ENCODE measurements around a stretch of chr9.

DNA sequence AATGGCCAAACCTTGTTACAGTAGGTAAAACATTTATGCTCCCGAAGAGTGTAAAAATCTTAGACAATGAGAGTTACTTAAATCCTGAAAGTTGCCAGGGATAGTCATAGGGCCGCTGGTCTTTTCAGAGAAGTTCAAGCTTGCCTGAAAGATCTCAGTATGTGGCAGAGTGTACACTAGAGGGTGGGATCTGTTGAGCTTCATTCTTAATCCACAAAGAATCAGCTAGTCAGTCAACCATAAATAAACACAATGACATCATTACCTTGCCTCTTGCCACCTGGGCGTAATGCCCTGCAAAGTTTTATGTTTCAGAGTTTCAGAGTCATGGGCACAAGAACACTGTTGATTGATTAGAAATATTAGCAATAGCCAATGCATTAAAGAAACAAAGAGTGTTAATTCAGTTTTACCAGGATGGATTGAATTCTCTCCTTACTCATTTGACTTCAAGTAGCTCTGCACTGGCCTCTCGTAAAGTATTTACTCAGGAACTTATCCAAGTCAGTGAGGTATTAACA lies 14.4 kb upstream of the ANXA1 start:
- PRO-cap, 10 experiments: peak in 1 of 10 experiments; most common plus-strand start position 314 of the sequence (in 1); most common minus-strand start position 175 of the sequence (in 1)

GRCh38 chr9:73154646-73155914 lies 3.4 kb downstream of the ANXA1 start:
- PRO-cap, 10 experiments: no peak in any of the 10 experiments

GRCh38 chr9:73164979-73165785 lies 13.5 kb downstream of the ANXA1 start:
- PRO-cap, 10 experiments: no peak in any of the 10 experiments

GRCh38 chr9:74999262-75000060 lies 28.6 kb downstream of the CARNMT1 start:
- PRO-cap, 10 experiments: no peak in any of the 10 experiments

- PRO-cap, 10 experiments: no peak in any of the 10 experiments
Observed at GRCh38 chr9:75085673-75086142, 2.2 kb downstream of the NMRK1 start.

DNA sequence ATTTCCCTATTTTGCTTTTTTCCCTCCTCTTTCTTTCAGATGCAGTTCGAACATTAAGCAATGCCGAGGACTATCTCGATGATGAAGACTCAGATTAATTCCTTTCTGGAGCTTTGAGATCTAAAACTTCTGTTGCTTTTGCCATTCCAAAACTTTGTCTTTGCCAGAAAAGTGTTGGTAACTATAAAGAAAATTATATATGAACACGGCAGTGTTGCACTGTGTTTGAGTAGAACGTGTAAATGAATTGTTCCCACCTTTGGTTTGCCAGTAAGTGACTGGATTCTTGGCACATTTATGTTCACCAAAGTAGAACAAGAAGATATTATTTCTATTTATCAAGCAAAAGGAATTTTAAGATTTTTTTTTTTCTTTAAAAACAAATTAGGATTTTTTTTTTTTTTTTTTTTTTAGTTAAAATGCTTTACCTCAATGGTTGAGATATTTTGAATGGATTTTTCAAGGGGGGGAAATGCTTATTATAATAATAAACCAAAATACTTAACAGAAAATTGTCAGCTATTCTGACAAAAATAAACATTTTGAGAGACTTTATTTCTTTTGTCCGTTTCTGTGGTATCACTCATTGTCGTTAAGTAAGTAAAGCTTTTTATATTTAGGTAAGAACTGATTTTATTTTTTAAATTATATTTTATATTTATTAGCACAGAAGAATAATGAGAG lies 58.5 kb downstream of the OSTF1 start:
- PRO-cap, 10 experiments: no peak in any of the 10 experiments

DNA sequence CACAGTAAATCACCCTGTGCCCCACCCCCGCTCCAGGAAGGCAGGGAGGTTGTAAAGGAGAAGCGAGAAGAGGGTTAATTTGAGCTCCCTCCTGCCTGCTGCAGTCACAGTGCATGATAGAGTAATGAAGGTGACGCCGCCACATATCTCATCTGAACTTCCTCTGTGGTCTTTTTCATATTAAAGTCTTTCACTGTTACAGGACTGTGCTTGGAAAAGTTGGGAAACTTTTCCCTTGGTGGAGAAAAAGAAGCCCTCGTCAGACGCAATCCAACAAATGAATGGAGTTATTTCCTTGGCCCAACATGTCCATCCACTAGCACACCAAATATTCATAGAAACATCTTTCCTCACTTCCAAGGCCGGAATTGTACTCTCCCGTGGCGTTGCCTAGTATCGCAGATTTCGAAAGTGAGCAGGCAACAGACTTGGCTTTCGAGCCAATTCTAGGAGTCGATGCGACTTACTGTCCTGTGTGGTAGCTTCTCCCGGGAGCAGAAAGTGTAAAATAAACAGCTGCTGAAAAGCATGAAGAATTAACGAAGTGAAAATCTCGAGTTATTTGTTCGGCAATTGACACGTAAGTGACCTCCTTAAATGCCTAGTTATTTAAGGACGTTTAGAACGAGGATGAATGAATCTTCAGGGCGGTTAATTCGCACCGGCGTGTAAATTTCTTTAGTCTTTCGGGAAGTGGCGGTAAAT lies 622 bp upstream of the PCSK5 start:
- PRO-cap, 10 experiments: peak in 2 of 10 experiments; most common plus-strand start position 119 of the sequence (in 2)

GRCh38 chr9:76442004-76442377 lies 17.0 kb upstream of the GCNT1 start:
- PRO-cap, 10 experiments: no peak in any of the 10 experiments

- PRO-cap, 10 experiments: peak in 1 of 10 experiments; most common plus-strand start chr9:76542609 (in 1)
Observed at GRCh38 chr9:76542317-76542861, 83.4 kb downstream of the GCNT1 start.

DNA sequence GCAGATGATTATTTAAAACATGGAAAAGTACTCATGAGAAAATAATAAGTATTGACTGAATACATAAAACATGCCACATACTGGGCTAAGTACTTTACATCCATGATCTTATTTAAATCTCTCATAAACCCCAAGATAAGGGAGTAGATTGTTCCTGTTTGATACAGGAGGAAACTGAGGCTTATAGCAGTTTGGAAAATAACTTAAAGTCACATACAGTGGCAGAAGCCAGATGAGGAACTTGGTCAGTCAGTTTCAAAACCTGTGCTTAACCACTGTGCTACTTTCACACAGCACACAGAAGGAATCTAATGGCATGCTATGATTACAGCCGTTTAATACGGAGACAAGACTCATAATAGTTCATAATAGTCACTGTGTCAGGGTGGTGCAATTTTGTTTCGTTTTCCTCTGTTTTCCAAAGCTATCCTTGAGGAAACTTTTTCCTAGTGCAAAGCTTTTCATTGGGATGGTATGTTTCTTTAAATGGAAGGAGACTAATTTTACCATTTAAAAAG lies 112.2 kb downstream of the GCNT1 start:
- PRO-cap, 10 experiments: no peak in any of the 10 experiments

GRCh38 chr9:76586437-76587311 lies 127.7 kb downstream of the GCNT1 start:
- PRO-cap, 10 experiments: peak in 1 of 10 experiments; most common plus-strand start chr9:76587026 (in 1)

DNA sequence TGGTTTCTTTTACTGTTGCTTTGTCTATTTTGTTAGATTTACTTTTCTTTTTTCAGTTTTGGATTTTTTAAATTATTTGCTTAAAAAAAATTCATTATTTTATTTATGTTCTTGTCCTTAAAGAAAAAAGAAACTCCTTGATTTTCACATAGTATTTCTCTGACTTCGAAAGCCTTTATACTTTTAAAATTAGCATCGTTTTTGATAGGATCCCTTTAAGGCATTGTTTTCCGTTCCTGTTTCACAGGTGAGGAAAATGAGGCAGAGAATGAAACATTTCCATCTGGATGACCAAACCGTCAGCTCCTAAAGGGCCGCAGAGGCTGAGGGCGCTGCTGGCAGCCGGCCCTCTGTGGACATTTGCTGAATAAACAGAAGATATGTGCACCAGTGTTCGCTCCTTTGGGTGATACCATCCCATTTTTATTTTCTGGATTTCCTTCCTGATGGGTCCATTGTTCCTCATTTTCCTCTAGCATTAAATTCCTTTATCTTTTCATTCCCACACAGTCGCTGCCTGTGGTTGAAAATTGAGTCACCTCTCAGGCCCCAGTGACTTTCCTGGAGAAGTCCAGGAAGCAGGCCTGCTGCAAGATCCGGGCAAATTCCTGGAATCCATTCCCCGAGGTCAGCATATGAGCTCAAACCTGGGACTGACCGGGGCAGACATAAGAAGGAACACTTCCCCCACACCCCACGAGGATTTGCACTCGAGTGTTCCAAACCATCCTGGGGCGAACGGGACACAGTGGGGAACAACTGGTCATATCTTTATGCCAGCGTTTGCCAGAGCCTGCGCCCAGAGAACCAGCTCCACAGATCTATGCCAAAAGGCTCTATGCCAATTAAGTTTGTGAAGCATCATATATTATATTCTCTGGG lies 218.5 kb downstream of the GCNT1 start:
- PRO-cap, 10 experiments: no peak in any of the 10 experiments

GRCh38 chr9:77178420-77178535 lies 944 bp downstream of the VPS13A start:
- PRO-cap, 10 experiments: no peak in any of the 10 experiments

GRCh38 chr9:77369048-77369454 lies 191.7 kb downstream of the VPS13A start:
- PRO-cap, 10 experiments: no peak in any of the 10 experiments

- PRO-cap, 10 experiments: no peak in any of the 10 experiments
Observed at GRCh38 chr9:77731886-77732433, 83.8 kb upstream of the GNA14 start.

DNA sequence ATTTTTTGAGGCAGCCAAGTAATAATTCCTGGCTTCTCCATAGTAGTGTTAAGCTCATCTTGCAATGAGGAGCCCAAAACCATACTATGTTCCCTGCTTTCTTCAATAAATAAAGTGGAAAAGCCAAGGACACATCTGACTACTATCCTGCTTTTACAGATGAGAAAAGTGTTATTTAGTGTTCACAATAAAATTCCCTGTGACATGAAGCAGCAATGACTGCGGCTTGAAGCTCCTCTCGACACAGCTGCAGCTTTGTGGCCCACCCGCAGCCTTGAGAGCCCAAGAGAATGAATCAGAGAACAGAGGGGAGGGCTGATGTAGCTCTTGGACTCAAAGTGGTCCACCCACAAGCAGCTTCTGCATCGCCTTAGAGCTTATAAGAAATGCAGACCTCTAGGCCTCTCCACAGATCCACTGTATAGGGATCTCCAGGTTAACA lies 181.2 kb upstream of the GNA14 start:
- PRO-cap, 10 experiments: no peak in any of the 10 experiments

DNA sequence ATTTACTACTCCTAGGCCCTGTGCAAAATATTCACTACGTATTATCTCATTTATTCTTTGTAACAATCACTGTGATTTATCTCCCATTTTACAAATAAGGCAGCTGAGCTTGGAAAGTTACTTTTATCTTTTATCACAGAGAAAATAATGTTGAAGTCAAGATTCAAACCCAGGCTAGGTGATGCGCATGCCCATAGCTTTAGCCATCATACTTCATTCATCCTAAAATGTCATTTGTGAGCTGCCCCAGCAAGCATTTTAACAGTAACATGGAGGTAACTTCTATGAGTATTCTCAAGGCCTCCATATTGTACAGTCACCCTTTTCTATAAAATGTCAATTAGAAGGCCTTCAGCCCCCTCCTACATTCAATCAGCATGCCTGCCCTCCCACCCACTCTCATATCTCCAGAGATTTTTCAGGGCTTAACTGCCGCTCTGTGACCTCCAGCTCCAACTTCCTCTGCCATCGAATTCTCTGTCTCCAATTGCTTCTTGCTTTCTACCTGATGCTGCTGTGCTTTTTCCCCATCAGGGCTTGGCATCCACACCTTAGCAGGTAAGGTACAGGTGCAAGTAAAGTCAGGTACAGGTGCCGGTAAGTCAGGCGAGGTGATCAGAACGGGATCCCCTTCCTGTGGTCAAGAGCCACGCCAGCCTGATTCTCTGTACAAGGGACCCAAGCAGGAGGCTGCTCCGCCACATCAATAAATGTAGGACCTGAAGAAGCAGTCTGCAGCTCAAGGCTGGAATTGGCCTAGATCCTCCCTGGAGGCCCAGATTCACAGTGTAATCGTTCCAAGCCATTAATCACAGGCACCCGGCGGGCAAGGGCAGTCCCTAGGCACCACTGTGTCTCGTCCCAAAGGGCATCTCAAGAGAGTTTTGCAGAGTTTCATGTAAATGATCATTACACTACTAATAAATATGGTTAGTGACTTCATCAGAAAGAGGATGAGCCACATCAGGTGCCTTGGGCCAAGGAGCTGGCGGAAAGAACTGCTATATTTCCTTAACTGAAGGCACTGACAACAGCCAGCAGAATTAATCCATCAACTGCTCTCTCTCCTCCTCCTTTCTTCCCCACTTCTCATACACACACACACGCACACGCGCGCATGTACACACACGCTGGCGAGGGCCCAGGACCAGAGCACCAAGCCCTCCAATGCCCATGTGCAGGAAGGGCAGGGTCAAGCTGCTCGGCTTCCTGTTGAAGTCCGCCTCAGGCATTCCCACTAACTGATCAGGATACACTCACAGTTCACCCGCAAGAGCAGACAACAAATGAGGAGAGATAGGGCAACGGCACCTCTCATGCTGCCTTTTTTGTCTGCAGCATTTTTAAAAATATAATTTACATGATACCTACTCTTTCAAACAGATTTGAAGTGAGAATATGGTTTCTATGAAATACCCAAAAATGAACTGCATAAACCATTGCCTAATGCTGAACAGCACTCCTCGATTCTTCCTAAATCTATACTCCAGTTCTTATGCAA lies 34.1 kb downstream of the GNAQ start:
- PRO-cap, 10 experiments: peak in 1 of 10 experiments; most common plus-strand start position 1,285 of the sequence (in 1); most common minus-strand start position 1,246 of the sequence (in 1)

- PRO-cap, 10 experiments: peak in 1 of 10 experiments; most common plus-strand start chr9:78357809 (in 1)
Observed at GRCh38 chr9:78357440-78357947, 60.6 kb downstream of the PSAT1 start.

DNA sequence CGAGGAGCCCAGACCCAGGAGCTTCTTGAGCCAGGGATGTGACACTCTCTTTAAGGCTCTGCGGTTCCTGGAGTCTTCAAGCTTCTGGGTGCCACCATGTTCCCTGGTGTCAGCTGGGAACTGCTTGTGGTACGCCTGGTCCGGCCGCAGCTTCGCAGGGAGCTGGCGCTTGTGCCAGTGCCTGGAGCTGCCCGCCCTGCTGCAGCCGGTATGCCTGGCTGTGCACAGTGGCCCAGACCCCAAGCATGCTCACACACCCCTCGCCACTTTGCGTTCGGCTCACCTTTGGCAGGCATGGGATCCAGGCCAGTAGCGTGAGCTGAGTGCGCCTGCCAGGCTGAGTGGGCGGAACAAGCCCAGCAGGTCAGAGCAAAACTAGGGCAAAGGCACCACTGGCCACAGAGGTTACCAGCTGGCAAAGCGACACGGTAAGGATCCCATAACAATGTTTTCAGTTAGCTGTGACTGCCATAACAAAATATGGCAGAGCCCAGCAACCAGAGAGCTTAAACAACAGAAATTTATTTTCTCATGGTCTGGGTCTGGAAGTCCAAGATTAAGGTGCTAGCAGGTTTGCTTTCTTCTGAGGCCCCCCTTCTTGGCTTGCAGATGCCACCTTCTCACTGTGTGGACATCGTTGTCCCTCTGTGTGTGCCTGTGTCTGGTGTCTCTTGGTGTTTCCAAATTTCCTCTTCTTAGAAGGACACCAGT lies 61.5 kb downstream of the PSAT1 start:
- PRO-cap, 10 experiments: no peak in any of the 10 experiments

- PRO-cap, 10 experiments: no peak in any of the 10 experiments
Observed at GRCh38 chr9:79687671-79687925, 115.8 kb downstream of the TLE4 start.

Data from Metastatic Breast Carcinoma in the Brain (tissue), 10 donors.